ENCODE data around the genes CCDC18 and ABCA4.

DNA sequence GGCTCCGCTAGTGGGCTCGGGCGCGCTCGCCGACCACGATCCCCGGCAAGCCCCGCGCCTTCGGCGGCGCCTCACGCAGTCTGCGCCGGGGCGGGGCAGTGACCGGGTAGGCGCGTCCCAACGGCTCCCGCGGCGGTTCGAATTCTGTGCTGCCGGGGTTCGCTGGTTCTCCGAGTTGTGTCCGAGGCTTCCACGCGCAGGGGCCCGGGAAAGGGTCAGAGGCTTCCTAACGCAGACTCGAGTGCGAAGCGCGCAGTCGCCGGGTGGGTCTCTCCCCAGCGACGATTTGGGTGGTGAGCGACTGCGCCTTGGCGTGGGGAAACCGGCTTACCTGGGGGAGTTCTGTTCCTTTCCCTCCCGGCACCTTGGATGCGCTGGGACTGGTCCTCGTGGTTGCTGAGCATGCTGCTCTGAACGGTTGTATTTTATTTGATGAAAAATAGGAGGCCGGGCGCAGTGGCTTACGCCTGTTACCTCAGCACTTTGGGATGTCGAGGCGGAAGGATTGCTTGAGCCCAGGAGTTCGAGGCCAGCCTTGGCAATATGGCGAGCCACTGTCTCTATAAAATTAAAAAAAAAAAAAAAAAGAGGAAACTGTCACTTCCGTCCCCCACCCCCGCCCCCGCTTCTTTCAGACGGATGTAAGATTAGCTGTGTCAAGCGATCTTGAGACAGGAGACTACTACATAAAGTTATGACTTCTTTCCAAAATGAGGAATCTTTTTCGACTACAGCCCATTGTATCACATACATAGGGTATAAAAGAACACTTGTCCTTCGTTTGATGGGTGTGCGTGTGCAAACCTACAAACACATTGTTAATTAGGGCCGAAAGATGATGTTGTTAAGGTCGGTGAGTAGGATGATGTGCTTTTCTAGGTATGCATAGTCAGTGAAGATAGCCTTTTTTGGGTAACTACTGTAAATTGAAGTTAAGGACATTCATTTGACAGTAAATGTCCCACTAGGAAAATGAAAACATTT lies at the start of gene CCDC18:
Gene CCDC18 (plus strand): TSS at position 135 of the 984 bp plus-strand sequence.
- PRO-cap, result bidirectional peak, plus-strand start at position 78 of the sequence, minus-strand start outside the sequence

DNA sequence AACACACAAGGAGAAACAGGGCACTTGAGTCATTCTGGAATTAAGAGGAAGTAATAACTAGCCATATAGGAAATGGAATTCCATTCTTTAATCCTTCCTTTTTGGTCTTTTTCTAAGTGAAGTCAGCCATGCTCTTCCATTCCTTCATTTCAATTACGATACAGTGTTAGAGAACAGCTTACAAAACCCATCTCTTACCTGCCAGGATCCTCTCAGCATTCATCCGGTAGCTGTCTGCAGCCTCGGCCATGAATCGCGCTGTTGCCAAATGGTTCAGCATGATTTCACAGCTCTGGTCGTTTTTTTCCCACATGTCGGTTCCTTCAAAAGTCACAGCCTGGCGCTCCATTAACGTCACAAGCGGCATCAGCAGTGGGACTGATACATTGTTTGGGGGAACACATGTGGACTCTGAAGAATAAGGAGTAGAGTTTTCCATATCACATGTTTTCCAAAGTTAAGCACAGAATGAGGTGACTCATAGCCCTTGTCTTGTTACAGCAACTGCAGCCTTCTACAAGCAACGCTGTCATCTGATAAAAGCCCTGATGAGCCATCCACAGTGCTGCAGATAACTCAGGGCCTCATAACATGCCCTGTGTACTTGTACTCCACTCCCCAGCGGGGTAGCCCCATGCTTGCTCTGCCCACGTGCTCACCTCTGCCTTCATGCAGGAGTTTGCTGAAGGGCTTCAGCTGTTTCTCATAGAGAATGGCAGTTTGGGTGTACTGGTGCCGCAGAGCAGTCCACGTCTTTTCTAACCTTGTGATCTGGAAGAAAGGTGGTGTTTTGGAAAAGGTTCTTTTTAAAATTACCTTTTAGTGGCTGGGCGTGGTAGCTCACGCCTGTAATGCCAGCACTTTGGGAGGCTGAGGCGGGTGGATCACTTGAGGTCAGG lies 114.3 kb downstream of the BCAR3 start:
- PRO-cap, result no peak

DNA sequence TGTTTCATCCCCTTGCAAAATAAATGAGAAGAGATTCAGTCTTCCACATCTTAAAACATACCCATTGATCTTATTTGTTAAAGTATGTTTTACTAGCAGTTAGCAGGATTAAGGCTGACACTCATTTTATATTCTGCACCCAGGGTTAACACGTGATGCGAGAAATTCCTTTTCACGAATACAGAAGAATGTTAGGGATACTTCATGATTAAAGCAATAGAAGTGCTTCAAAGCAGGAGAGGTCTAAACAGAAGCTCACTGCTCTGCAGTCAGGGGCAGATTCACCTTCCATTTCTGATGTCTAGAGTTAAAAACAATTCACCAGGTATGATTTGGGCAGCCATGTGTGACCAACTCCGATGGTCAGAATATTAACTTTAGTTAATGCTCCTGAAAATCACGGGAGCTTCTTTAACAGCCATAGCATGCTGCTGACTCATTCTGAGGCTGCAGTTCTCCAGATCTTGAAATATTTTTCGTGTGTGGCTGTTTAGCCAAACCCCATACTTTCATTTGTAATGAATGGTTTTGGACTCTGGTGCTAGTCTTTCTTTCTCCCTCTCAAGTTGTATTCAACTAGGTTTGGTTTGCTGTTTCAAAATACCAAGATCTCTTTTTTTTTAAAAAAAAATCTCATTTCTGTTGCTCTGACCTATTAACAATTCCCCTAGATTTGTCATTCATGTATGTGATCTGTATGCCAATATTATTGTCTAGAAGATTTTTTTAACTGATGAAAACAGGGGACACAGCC lies 19.6 kb downstream of the BCAR3 start:
- PRO-cap, result no peak

GRCh38 chr1:94017448-94017987 lies 103.4 kb downstream of the ABCA4 start:
- PRO-cap, result no peak

DNA sequence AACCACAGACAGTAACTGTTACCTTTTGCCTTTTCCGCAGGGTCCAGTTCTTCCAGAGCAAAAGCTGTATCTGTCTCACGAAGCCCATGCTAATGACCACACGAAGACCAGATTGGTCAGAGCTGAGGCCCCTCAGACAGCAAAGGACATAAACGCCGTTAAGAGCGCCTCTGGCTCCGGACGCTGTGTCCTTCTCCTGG lies at the start of gene ABCA4:
Gene ABCA4 (minus strand): TSS at position 191 of the 200 bp plus-strand sequence.
- PRO-cap, result no peak

GRCh38 chr1:94177435-94178434 lies 56.8 kb upstream of the ABCA4 start:
- PRO-cap, result no peak

DNA sequence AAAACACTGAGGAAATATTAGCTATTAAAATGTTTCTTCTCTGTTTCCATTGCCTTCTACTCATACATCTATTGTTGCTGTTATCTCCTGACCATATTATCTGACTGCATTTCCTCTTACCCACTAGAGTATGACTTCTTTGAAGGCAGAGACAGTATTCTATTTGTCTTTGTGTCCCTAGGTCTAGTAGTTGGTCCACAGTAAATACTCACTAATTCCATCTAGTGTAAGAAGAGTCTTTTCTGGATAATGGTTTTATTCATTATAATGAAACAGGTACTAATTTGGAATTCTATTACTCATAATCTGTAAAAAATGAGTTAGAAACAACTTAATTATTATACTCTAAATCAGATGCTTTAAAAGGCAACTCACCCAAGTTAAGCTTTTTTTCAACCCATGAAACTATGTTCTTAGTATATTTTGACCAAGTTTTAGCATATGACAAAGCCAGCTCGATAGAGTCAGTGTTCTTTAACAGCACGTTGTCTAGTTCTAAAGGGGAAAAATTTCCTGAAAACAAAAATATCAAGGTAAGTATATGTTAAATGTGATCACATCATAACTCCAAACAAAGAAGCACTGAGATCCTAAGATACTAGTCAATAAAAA lies 32.6 kb downstream of the ARHGAP29 start:
- PRO-cap, result no peak

DNA sequence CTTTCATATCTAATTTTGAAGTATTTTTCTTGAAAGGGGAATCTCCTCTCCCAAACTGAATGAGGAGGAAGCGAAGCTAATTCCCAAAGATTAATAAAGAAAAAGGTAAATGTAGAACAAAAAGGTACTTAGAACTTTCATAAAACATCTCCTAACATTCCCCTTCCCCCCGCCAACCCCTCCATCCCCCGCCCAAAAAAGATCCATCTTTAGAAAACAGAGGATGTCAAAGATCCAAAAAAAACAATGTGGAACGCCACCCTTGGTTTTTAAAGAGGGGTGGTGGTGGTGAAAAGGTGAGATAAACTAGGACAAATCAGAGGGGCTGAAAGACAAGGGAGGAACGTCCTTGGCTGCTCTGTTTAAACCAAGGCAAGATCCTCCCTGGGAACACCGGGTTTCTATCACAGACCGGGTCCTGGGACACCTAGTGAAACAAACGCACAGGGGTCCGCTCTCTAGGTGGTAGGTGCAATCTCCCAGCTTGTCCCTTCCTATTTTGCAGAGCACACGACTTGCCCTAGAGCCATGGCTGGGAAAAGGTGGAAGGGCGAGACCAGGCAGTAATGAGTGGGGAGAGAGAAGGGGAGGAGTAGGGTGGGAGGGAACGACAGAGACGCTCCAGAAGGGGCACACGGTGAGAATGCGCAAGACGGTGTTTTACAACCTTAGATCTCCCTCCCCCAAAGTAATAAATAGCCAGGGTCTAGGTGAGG lies 9.1 kb upstream of the ARHGAP29 start:
- PRO-cap, result unidirectional peak, plus-strand start at position 319 of the sequence; unidirectional peak, plus-strand start at position 624 of the sequence

DNA sequence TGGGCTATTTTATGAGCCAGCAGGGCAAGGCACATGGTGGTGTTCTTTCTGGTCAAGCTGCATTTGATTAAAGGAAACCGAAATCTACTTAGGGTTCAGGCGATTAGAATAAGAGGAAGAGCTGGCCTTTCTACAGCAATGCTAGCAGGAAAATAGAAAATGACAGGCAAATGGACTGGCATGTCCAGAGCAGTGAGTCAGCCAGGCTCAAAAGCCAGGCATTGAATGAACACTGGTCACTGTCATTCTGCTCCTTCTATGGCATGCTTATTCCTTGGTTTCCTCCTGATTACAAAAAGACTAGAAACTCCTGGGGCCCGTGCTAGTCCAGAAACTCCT lies 28.6 kb upstream of the ARHGAP29 start:
- PRO-cap, result unidirectional peak, minus-strand start at position 69 of the sequence

- PRO-cap, result no peak
Measured at GRCh38 chr1:94314278-94314766, 76.9 kb upstream of the ARHGAP29 start.

DNA sequence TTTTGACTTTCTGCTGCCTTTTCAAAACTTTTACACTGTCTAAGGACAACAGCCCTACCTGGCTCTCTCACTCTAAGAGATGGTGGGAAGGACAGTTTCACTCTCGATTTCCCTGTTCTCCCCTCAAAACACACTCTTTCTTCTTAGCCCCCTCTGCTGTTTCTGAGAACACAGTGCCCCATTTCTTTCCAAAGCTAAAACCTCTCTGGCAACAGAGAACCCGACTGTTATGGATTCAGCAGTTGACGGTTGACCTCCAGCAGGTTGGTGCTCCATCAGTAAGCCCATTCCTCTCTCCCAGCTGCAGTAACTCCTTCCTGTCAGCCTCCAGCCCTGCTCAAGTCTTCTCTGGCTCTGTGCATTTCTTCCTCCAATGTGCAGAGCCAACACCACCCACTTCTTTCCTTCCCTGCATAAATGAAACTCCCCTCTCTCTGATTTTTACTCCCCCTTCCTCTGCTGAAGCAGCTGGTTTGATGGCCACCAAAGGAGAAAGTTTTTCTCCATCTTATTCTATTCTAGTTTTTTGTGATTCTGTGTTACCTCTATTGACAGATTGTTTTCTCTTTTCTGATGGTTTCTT lies 88.1 kb upstream of the ABCD3 start:
- PRO-cap, result no peak

GRCh38 chr1:94332899-94333582 lies 85.1 kb upstream of the ABCD3 start:
- PRO-cap, result no peak

- PRO-cap, result no peak
Measured at GRCh38 chr1:94379494-94379993, 38.6 kb upstream of the ABCD3 start.

- PRO-cap, result no peak
Measured at GRCh38 chr1:94539600-94540126, 1.9 kb downstream of the F3 start.

DNA sequence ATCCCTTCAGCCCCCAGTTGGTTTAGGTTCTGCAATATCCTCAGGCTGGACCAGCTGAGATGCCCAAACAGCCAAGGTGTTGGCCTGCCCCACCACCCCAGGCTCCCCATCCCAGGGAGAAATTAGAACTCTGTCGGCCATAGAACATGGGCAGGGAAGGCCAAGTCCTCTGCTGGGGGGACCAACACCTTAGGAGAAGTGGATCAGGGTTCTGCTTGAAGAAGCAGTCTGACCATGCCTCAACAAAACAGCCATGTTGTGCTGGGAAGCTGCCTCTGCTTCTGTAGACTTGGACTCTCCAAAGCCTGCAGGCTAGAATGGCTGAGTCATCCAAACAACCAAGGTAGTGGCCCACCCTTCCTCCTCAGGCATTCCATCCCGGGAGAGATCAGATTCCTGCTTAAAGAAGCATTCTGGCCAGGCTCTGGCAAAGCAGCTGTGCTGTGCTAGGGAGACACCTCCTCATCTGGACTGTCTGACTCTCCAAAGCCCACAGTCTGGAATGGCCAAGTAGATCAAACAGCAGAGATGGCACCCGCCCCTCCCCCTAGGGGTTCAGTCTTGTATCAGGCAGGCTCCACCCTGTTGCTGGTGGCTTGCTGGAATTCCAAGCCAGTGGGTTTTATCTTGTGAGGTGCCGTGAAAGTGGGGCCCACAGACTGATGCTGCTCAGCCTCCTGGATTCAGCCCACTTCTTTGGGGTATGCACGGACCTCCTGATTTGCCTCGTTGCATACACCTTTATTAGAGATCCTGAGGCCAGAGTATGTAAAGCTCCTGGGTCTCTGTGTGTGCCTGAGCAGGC lies 38.3 kb upstream of the F3 start:
- PRO-cap, result no peak

GRCh38 chr1:94875739-94876854 lies 50.8 kb downstream of the CNN3 start:
- PRO-cap, result no peak

- PRO-cap, result unidirectional peak, minus-strand start at chr1:94923147
Measured at GRCh38 chr1:94922445-94923469, 4.2 kb downstream of the CNN3 start.

GRCh38 chr1:94983428-94983780 lies 56.5 kb upstream of the CNN3 start:
- PRO-cap, result unidirectional peak, minus-strand start at chr1:94983523

DNA sequence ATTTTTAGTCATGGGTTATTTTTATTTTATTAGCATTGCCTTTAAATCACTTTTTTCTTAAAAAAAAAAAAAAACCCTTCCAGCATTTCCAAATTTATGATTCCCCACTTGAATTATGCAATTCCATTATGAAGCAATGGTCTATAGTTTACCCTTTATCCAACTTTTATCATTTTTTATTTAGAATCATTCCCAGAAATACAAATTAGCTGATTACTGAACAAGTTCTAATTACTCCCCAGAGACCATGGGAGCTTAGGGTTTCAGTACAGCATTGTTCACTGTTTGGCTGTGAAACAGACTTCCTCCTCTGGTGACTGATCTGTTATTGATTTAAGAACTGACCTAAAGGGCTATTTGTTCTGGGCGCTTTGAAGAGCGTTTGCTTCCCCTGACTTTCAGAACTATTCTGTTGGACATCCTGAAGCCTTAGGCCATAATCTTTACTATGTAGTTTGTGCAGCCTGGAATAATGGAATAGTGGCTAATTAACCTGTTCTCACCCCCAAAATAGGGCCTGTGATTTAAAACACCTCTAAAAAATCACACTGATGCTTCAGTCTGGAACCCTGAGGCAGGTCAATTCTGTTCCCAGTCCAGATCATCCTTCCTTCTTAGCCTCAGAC lies 58.8 kb downstream of the ALG14 start:
- PRO-cap, result no peak

GRCh38 chr1:95042165-95042876 lies 30.4 kb downstream of the ALG14 start:
- PRO-cap, result no peak

Data from parotid gland (tissue), 1 donor.